HepG2 (cell line): ENCODE data around the gene TMCC2.

- RRBS, 2 experiments = no CpG with 5 or more reads among the region's 3 CpGs
CAGE:
- cytosol, long polyA minus RNA = no peak
- cytosol, long polyA plus RNA = no peak
- long polyA plus RNA = no peak
- nucleus, long polyA minus RNA = no peak
- nucleus, long polyA plus RNA = no peak
Observed at GRCh38 chr1:204651182-204651653, 34.3 kb downstream of the LRRN2 start.

GRCh38 chr1:204806851-204807138 lies 21.7 kb upstream of the NFASC start:
- RRBS, 2 experiments = 0 to 5% methylated on average over 2 of the region's 10 CpGs
CAGE:
- cytosol, long polyA minus RNA = no peak
- cytosol, long polyA plus RNA = no peak
- long polyA plus RNA = no peak
- nucleus, long polyA minus RNA = no peak
- nucleus, long polyA plus RNA = no peak

DNA sequence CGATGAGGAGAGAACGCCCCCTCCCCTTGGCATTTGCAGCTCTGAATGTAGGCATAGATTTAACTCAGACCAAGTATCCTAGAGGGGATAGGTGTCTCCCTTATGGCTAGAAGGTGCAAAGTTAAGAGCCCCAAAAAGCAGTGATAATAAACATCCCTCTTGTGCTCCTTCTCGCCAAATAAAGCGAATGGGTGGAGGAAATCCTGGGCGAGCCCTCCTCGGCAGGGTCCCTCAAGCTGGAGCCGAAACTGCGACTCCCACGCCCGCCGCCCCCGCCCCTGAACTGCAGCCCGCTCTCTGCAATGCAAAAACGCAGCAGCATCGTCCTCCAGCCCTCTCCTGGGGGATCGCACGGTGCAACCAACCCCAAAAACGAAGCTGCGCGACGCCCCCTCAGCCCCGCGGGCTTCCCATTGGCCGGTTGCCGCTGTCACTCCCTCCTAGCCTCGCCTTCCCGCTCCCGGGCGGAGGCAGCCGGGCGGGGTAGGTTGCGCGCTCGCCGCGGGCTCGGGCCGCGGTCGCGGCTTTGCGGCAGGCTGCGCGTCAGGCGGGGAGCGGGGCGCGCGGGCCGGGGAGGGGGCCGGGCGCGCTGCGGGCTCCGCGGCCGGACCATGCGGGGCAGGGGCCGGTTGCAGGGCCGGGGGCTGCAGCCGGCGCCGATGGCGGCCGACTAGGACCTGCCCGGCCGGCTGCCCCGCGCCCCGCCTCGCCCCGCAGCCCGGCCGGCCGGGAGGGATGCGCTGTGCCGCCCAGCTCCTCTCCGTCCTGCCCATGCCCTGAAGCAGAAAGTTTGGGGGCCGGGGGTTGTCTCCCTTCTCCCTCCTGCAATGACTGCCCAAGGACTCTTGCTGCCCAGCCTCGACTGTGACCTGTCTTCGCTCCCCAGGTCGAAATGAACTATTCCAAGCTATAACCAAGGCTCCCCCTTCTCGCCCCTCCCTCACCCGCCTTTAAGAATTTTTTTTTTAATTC lies at the start of gene TMCC2:
Gene TMCC2, plus strand, starts transcription at position 491 of the 972 bp plus-strand sequence.
- RRBS, 2 experiments = 1 to 2% methylated on average over 21 to 24 of the region's 84 CpGs
CAGE:
- cytosol, long polyA minus RNA = no peak
- cytosol, long polyA plus RNA = no peak
- long polyA plus RNA = no peak
- nucleus, long polyA minus RNA = no peak
- nucleus, long polyA plus RNA = no peak

GRCh38 chr1:205275059-205275810 lies 46.3 kb downstream of the NUAK2 start:
- RRBS, 2 experiments = no CpG with 5 or more reads among the region's 4 CpGs
CAGE:
- cytosol, long polyA minus RNA = no peak
- cytosol, long polyA plus RNA = no peak
- long polyA plus RNA = no peak
- nucleus, long polyA minus RNA = no peak
- nucleus, long polyA plus RNA = no peak

DNA sequence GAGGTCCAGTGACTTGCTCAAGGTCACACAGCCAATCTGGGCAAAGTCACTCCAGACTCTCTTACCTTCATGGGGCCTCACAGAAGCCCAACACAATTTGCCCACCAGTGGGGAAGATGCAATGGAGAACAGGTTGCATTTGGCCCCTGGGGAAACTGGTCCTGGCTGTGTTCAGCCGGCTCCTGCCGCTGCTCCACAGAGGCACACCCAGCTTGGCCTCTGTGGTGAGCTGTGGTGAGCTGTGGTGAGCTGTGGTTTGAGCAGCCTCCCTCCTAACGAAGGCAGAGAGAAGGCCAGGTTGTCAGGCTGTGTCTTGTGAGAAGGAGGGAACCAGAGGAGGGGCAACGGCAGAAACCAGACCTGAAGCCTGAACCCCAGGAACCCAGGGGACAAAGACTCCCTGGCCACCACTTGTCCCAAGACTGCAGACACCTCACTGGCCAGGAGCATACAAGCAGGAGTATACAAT lies 35.0 kb downstream of the NUAK2 start:
- RRBS, 2 experiments = no CpG with 5 or more reads among the region's 4 CpGs
CAGE:
- cytosol, long polyA minus RNA = no peak
- cytosol, long polyA plus RNA = no peak
- long polyA plus RNA = no peak
- nucleus, long polyA minus RNA = no peak
- nucleus, long polyA plus RNA = no peak

GRCh38 chr1:205311292-205311977 lies 10.1 kb downstream of the NUAK2 start:
- RRBS, 2 experiments = no CpG with 5 or more reads among the region's 4 CpGs
CAGE:
- cytosol, long polyA minus RNA = no peak
- cytosol, long polyA plus RNA = no peak
- long polyA plus RNA = no peak
- nucleus, long polyA minus RNA = no peak
- nucleus, long polyA plus RNA = no peak

DNA sequence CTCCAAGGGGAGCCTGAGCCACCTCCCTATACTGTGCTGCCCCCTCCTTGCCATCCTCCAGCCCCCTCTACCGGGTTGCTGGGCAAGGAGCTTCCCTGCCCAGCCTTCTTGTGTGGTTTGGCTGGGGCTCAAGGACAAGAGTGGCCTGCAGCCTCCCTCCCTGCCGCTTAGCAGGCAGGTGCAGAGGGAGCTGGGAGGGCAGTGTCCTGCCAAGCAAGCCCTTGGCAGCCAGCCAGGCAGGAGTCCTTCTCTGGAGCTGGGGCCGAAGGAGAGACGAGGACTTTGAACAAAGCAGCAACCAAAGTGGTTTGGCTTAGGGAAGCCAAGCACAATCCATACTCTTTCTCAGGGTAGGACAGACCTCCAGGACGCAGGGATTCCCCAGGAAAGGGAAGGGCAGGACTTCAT lies 4.0 kb downstream of the NUAK2 start:
- RRBS, 2 experiments = no CpG with 5 or more reads among the region's 5 CpGs
CAGE:
- cytosol, long polyA minus RNA = no peak
- cytosol, long polyA plus RNA = no peak
- long polyA plus RNA = no peak
- nucleus, long polyA minus RNA = no peak
- nucleus, long polyA plus RNA = no peak

DNA sequence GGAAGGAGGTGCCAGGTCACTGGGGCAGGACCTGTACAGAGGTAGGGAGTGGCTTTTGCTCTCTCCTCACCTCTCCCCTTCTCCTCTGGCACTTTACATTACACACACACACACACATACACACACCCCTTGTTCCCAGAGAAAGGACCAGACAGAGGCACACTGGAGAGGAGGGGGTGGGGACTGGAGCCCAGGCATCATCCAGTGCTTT lies 4.5 kb downstream of the KLHDC8A start:
CAGE:
- cytosol, long polyA minus RNA = no peak
- cytosol, long polyA plus RNA = no peak
- long polyA plus RNA = no peak
- nucleus, long polyA minus RNA = no peak
- nucleus, long polyA plus RNA = no peak

- RRBS, 2 experiments = 48 to 54% methylated on average over 5 of the region's 14 CpGs
CAGE:
- cytosol, long polyA minus RNA = no peak
- cytosol, long polyA plus RNA = no peak
- long polyA plus RNA = no peak
- nucleus, long polyA minus RNA = no peak
- nucleus, long polyA plus RNA = no peak
Observed at GRCh38 chr1:205359596-205360801, 3.3 kb upstream of the KLHDC8A start.

DNA sequence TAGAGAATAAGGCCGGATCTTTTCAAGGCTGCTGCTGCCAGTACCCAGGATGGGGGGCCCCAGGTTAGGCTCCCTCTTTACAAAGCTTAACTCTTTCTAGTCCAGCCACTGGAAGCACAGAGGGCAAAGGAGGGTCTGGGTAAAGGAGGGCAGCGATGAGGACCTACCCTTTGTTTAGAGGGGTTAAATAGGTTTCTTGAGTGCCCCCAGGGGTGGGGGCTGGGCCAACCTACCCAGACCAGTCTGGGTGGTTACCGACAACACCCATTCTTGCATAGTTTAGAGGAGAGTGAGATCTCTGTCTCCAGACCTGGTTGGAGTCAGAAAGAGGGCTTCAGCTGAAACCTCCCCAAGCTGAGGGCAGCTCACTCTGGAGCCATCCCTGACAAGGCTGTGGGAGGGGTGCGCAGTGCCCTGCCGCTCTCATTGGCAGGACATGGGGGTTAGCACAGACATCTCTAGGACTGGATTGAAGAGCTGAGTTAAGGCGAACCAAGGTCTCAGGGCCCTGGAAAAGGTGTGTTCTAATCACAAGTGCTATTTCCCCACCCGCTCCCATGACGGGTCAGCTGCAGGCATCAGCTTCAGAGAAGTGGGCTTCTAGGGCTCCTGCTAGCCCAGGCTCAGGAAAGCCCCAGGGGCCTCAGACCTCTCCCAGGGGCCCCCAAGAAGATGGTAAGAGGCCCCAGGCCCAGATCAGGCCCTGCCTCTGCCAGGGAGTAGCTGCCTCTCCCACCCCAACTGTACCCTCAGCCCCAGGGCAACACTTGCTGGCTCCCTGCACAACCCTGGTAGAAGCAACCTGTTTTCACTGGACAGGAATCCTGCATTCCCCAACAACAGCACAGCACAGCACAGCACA lies 6.9 kb downstream of the BLACAT1 start:
- RRBS, 2 experiments = no CpG with 5 or more reads among the region's 8 CpGs
CAGE:
- cytosol, long polyA minus RNA = no peak
- cytosol, long polyA plus RNA = no peak
- long polyA plus RNA = no peak
- nucleus, long polyA minus RNA = no peak
- nucleus, long polyA plus RNA = no peak

- RRBS, 2 experiments = no CpG with 5 or more reads among the region's 9 CpGs
CAGE:
- cytosol, long polyA minus RNA = no peak
- cytosol, long polyA plus RNA = no peak
- long polyA plus RNA = no peak
- nucleus, long polyA minus RNA = no peak
- nucleus, long polyA plus RNA = no peak
Observed at GRCh38 chr1:205495244-205495960, 9.1 kb upstream of the CDK18 start.

DNA sequence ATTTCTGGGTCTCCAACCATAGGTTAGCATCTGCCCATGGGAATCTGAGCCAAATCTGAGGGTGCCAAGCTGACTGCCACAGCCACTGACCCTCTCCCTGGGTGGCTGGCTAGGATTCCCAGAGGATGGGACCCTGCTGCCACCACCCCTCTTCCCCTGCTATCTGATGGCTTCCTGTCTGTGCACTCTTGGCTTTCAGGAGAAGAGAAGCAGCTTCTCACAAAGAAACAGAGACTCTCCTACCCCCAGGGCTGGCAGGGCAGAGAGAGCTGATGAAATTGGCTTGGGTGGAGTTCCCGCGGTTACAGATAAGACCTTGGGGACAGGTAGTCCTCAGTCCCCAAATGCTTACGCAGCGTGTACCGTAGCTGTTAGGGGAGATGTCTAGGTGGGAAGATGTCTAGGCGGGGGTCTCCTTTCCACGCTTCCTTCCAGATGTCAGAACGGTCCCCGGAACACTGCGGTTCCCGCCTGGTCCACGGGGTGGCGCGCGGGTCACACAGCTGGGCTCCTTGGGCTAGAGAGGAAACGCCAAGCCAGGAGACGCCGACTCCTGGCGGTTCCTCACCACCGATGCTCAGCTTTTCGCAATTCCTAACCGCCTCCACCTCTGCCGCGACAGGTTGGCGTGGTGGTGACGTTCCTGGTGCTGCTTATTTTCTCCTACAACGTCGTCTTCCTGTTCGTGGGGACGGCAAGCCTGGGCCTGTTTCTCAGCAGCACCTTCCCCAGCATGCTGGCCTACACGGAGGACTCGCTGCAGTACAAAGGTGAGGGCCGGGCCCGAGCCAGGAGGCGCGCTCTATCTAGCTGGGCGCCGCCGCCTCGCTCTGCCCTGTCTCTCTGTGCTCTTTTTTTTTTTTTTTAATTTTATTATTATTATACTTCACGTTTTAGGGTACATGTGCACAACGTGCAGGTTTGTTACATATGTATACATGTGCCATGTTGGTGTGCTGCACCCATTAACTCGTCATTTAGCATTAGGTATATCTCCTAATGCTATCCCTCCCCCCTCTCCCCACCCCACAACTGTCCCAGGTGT lies 23.0 kb downstream of the MFSD4A start:
- RRBS, 2 experiments = no CpG with 5 or more reads among the region's 43 CpGs
CAGE:
- cytosol, long polyA minus RNA = no peak
- cytosol, long polyA plus RNA = start-site peak on the plus strand centred at position 528 of the sequence, 44 bp wide, 15 and 14 reads in 2 replicates
- long polyA plus RNA = no peak
- nucleus, long polyA minus RNA = no peak
- nucleus, long polyA plus RNA = no peak

DNA sequence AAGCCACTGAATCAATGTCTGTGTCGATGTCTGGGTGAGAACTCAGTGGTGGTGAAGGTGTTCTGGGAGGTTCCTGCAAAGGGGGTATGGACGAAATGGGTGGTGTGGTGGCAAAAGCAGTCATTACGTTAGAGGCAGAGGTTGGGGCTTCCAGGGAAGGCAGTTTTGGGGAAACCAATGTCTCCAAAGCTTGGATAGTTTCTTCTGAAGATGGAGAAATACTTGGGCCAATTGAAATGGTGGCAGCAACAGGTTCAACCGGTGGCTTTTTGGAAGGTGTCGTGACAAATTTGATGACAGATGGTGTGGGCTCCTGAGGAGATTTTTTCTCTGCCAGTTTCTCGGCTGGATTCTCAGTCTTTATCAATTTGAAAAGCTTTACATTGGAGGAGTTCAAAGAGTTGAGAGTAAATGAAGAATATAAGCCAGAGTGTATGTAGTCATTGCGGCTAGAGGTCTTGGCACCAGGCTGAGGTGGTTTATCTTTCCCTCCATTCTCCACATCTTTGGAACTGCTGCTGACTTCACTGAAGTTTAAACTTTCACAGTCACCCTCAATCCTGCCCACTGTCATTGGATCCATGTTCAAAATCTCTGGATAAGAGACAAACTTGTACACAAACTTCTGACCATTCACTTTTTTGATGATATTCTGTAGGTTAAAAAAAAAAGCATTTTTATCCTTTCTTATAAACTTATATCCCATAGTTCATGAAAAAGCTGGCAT lies 11.5 kb downstream of the ELK4 start:
- RRBS, 2 experiments = no CpG with 5 or more reads among the region's 7 CpGs
CAGE:
- cytosol, long polyA minus RNA = no peak
- cytosol, long polyA plus RNA = no peak
- long polyA plus RNA = no peak
- nucleus, long polyA minus RNA = no peak
- nucleus, long polyA plus RNA = no peak

GRCh38 chr1:205630033-205630583 lies 1.7 kb downstream of the ELK4 start:
- RRBS, 2 experiments = no CpG with 5 or more reads among the region's 3 CpGs
CAGE:
- cytosol, long polyA minus RNA = no peak
- cytosol, long polyA plus RNA = no peak
- long polyA plus RNA = no peak
- nucleus, long polyA minus RNA = no peak
- nucleus, long polyA plus RNA = no peak

- RRBS, 2 experiments = 3% methylated on average over 13 to 18 of the region's 115 CpGs
CAGE:
- cytosol, long polyA minus RNA = start-site peak on the minus strand at chr1:205631049-205631292, 12 reads
- cytosol, long polyA plus RNA = no peak
- long polyA plus RNA = start-site peak on the minus strand at chr1:205631046-205632031, 48 and 45 reads in 2 replicates
- nucleus, long polyA minus RNA = no peak
- nucleus, long polyA plus RNA = no peak
Observed at GRCh38 chr1:205630968-205631942, 556 bp downstream of the ELK4 start.

- RRBS, 2 experiments = no CpG with 5 or more reads among the region's 7 CpGs
CAGE:
- cytosol, long polyA minus RNA = no peak
- cytosol, long polyA plus RNA = no peak
- long polyA plus RNA = no peak
- nucleus, long polyA minus RNA = no peak
- nucleus, long polyA plus RNA = no peak
Observed at GRCh38 chr1:205668223-205668656, 12.1 kb downstream of the SLC45A3 start.

GRCh38 chr1:205712497-205713163 lies 32.3 kb upstream of the SLC45A3 start:
- RRBS, 2 experiments = no CpG with 5 or more reads among the region's 4 CpGs
CAGE:
- cytosol, long polyA minus RNA = no peak
- cytosol, long polyA plus RNA = no peak
- long polyA plus RNA = no peak
- nucleus, long polyA minus RNA = no peak
- nucleus, long polyA plus RNA = no peak

- RRBS, 2 experiments = no CpG with 5 or more reads among the region's 9 CpGs
CAGE:
- cytosol, long polyA minus RNA = no peak
- cytosol, long polyA plus RNA = no peak
- long polyA plus RNA = no peak
- nucleus, long polyA minus RNA = no peak
- nucleus, long polyA plus RNA = no peak
Observed at GRCh38 chr1:205914810-205915303, 28.4 kb downstream of the SLC26A9 start.

DNA sequence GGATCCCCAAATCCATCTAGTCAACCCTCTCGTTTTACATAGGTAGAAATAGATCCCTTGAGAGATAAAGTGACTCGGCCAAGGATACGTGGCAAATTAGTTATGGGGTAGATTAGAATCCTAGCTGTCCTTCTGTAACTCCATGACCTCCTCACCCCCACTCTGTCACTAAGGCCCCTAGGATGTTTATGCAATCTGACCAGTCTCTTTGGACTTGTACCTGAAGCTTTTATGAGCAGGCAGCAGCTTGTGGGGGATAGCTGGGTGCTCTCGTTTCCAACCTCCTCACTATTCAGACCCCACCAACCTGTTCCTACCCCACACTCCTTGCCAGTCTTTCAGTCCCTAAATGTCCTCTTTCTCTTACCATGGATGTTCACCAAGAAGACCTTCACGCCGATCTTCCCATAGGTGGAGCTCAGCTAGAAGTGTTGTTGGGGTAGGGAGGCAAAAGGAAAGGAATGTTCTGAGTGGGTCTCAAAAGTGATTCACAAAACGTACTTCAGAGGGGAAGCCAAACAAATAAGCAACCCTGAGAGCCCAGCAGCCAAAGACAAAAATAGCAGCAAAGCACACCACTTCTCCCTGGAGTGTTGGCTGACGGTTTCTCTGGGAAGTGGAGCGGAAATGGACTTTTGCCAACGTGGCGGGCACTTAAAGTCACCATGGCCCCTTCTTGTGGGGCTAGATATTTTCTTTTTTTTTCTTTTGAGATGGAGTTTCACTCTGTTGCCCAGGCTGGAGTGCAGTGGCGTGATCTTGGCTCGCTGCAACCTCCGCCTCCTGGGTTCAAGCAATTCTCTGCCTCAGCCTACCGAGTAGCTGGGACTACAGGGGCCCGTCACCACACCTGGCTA lies 23.2 kb downstream of the SLC26A9 start:
- RRBS, 2 experiments = no CpG with 5 or more reads among the region's 16 CpGs
CAGE:
- cytosol, long polyA minus RNA = no peak
- cytosol, long polyA plus RNA = no peak
- long polyA plus RNA = no peak
- nucleus, long polyA minus RNA = no peak
- nucleus, long polyA plus RNA = no peak

- RRBS, 2 experiments = no CpG with 5 or more reads among the region's 4 CpGs
CAGE:
- cytosol, long polyA minus RNA = no peak
- cytosol, long polyA plus RNA = no peak
- long polyA plus RNA = no peak
- nucleus, long polyA minus RNA = no peak
- nucleus, long polyA plus RNA = no peak
Observed at GRCh38 chr1:206431217-206431943, 38.9 kb upstream of the IKBKE start.